Transverse colon (tissue), 4 donors: ENCODE data around the genes RIF1 and NEB.

- PRO-cap = no peak
- RAMPAGE, long total RNA, 4 experiments = no peak in any of the 4 experiments
Observed at GRCh38 chr2:148653415-148653793, 8.9 kb downstream of the EPC2 start.

DNA sequence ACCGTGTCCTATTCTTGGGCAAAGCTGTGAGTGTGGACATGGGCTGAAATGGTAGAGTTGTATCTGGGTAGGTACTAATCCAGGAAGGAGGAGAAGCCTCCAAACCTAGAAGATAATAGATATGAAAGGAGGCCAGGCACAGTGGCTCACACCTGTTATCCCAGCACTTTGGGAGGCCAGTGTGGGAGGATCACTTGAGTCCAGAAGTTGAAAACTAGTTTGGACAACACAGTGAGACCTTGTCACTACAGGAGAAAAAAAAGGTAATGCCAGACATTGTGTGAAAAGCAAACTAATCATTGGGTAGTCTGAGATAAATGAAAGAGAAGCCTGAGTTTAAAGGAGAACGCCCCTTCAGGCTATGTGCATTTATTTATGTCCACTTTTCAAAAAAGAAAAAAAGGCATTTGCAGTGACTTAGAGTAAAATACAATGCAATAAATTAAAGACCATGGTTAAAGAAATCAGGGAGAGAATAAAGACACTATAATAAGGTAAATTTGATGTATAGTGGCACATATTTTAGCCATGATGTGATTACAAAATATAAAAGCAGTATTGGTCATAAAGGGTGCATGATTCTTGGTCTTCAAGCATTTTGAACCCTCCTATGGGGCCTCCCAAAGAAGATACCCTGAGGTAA, 51.6 kb downstream of the EPC2 start:
- PRO-cap = no peak
- RAMPAGE, long total RNA, 4 experiments = no peak in any of the 4 experiments

- PRO-cap = no peak
- RAMPAGE, long total RNA, 4 experiments = no peak in any of the 4 experiments
Observed at GRCh38 chr2:149037758-149038265, 687 bp upstream of the LYPD6B start.

GRCh38 chr2:149767433-149768062, 180.0 kb upstream of the MMADHC start:
- PRO-cap = no peak
- RAMPAGE, long total RNA, 4 experiments = no peak in any of the 4 experiments

GRCh38 chr2:150319548-150319924, 167.9 kb downstream of the RND3 start:
- PRO-cap = unidirectional peak, minus-strand start at chr2:150319792
- RAMPAGE, long total RNA, 4 experiments = no peak in any of the 4 experiments

- PRO-cap = bidirectional peak, plus-strand start at chr2:150476413, minus-strand start at chr2:150476247
- RAMPAGE, long total RNA, 4 experiments = no peak in any of the 4 experiments
Observed at GRCh38 chr2:150475948-150476541, 11.4 kb downstream of the RND3 start.

GRCh38 chr2:150477429-150477819, 10.0 kb downstream of the RND3 start:
- PRO-cap = bidirectional peak, plus-strand start at chr2:150477551, minus-strand start at chr2:150477486
- RAMPAGE, long total RNA, 4 experiments = no peak in any of the 4 experiments

DNA sequence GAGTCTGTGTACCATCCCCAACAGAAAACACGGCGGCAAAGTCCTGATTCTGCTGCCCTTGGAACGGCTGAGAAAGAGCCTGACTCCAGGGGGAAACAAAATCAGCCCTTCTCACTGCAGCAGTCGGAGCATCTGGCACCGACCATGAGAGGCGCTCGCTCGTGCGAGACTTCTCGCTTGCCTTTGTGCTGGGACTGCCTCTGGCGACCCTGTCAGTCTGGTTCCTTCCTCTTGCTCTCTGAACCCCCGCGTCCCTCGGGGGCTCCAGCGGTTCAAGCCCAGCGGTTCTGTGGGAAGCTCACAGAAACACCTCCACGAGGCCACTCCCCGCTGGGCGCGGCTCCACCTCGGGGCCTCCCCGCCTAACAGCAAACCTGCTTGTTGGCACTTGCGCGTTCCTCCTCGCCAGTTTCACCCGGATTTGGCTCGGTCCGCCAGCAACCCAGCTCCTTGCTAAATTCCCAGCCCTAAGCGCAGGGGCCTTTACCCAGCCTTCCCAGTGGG, 2.3 kb downstream of the RND3 start:
- PRO-cap = bidirectional peak, plus-strand start at position 408 of the sequence, minus-strand start at position 289 of the sequence
- RAMPAGE, long total RNA, 4 experiments = start-site peak on the minus strand in 1 of 4 experiments, centred at position 179 of the sequence, 35 reads per replicate

- PRO-cap = no peak
- RAMPAGE, long total RNA, 4 experiments = no peak in any of the 4 experiments
Observed at GRCh38 chr2:150485621-150485840, 1.9 kb downstream of the RND3 start.

DNA sequence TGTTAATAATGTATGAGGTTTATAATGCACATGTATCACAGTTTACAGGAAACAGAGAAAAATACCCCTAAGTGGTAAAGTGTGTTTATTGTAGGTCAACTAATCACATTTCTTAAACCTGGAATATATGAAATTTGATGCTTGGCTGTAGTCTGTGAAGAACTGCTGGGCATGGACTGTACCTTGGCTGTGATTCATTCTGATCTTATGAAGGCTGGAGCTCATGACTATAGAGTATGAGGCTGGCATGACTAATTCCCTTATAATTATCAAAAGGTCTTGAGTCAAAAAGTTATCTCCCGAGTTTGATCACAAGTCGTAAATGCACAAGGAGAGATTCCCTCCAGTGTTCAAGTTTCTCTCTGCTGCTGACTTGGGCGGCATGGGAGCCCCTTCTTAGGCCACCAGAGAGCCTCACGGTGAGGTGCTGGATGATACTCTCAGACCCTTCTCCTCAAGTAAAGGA, 134.4 kb upstream of the RND3 start:
- PRO-cap = no peak
- RAMPAGE, long total RNA, 4 experiments = no peak in any of the 4 experiments

GRCh38 chr2:151260519-151261183, 1.0 kb downstream of the RBM43 start:
- PRO-cap = no peak
- RAMPAGE, long total RNA, 4 experiments = no peak in any of the 4 experiments

GRCh38 chr2:151379120-151379413, 21.7 kb downstream of the TNFAIP6 start:
- PRO-cap = no peak
- RAMPAGE, long total RNA, 4 experiments = no peak in any of the 4 experiments

DNA sequence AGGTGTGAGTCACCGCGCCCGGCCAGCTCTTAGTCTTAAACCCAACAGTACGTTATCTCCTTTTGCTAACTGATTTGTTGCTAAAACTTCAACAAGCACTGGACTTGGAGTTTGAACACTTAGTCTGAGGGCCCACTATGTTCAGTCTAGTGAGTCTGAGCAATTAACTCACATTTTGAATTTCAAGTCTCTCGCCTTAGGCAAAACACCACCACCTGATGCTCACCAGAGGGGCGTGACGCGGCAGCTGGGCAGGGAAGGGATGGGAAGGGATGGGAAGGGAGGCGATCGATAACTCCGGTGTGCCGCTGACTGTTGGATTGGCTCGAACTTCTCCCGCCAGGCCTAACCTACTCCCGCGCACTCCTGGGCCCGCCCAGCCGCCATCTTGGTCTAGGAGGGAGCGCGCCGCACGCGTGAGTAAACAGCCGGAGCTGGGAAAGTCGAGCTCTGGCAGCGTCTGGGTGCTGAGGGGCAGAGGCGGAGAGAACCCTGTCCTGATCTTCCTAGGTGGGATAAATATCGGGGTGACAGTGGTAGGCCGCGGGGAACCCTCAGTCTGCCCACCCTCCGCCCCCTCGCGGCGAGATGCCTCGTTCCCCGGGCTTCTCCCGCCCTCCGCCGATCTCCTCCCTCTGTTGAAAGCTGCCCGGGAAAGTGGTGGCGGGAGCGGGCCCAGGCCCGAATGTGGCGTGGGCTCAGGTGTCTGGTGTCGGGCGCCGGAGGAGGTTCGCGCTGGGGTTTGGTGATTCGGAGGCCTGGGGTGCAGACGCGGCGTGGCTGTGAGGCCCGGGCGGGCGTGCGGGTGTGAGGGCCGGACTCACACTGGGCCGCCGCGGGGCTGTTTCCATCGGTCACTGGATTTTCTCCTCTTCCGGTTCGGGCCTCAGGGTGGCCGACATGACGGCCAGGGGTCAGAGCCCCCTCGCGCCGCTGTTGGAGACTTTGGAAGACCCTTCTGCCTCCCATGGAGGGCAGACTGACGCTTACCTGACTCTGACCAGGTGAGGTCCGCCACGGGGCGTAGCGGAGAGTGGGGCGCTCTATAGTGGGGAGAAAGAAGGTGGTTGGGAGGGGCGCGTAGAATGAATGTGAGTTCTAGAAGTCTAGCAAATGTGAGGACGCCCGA, at the start of gene RIF1:
RIF1 (plus strand) TSS at position 379 of the 1,129 bp plus-strand sequence.
- PRO-cap = unidirectional peak, plus-strand start at position 386 of the sequence; unidirectional peak, plus-strand start at position 437 of the sequence; unidirectional peak, minus-strand start at position 859 of the sequence
- RAMPAGE, long total RNA, 4 experiments = start-site peak on the plus strand in 3 of 4 experiments, centred at positions 404 to 636 of the sequence, 18 to 122 reads per replicate

DNA sequence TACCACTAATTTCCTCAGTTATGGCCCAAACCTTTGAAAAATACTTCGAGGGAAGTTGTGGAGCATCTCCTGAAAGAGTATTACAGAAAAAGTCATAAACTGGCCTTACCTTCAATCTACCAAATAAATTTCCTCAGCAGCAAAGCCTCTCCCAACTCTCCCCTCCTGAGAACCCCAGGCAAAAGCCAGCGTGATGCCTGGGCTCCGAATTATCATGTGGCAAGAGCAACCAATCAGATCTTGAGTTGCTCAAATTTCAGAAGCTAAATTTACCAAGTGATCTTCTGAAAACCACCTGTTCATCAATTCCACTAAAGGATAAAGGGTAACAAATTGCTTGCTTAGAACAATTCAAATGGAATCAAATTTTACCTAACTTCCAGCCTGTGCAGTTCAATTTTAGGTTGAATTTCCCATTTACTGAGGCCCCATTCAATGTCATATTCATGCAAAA, at the start of gene NEB:
NEB (minus strand) TSS at position 188 of the 454 bp plus-strand sequence.
- PRO-cap = no peak
- RAMPAGE, long total RNA, 4 experiments = no peak in any of the 4 experiments

DNA sequence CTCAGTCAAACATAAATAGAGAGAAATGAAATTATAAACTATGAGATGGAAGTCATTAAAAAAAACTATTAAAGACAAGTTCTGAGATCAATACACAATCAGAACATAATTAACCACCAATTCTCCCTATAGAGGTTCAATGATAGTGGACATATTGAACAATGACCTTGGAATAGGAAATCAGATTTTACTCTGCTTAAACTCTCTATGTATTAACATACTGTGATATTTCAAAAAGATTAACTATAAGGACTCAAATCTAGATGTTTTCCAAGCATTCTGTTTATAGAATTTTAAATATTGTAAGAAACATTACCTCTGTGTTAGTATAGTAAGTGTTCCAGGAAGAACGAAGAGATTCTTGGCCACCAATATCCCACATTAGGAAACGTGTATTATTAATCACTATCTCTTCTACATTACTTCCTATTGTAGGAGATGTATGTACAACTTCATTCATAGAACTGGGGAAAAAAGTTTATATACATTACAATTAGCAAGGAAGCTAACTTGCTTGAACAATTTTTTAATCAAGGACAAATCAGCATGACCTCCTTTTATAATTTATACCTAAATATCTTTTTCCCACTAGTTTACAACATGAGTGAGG, 14.3 kb downstream of the ARL5A start:
- PRO-cap = no peak
- RAMPAGE, long total RNA, 4 experiments = start-site peak on the minus strand in 1 of 4 experiments, centred at position 334 of the sequence, 6 reads per replicate

GRCh38 chr2:151973294-151973795, 125.5 kb downstream of the CACNB4 start:
- PRO-cap = no peak
- RAMPAGE, long total RNA, 4 experiments = no peak in any of the 4 experiments

DNA sequence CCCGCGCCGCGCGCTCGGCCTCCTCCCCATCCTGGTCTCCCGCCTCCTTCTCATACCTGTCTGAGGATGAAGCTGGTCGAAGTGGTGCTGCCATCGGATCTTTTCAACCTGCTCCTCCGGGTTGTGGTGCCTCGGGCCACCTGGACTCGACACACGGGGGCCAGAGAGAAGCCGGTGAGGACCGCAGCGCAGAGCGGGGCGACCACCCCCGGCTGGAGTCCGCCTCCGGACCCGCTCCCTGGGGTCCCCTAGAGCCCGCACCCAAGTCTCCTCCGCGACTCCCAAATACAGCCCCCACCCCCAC, 618 bp downstream of the CACNB4 start:
- PRO-cap = no peak
- RAMPAGE, long total RNA, 4 experiments = no peak in any of the 4 experiments

- PRO-cap = no peak
- RAMPAGE, long total RNA, 4 experiments = no peak in any of the 4 experiments
Observed at GRCh38 chr2:152387836-152388624, 53.1 kb downstream of the FMNL2 start.

GRCh38 chr2:152432053-152432954, 97.3 kb downstream of the FMNL2 start:
- PRO-cap = no peak
- RAMPAGE, long total RNA, 4 experiments = no peak in any of the 4 experiments

DNA sequence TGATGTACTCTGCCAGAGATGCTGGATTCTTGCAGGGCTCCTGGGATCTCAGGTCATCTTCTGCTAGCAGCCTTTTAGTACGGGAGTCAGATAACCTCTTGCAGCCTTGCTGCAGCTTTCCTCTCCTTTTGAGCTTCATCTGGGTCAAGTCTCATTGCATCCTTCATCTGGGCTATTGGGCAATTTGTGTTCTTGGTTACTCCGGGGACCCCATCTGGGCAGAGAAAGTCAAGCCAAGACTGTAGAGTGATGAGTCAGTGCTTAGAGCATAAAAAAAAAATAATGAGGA, 105.6 kb downstream of the PRPF40A start:
- PRO-cap = no peak
- RAMPAGE, long total RNA, 4 experiments = no peak in any of the 4 experiments